Camera-type eye (tissue), 1 donor: ENCODE measurements around the gene TMEM212.

- RAMPAGE, long total RNA = no peak
Measured at GRCh38 chr3:171027717-171029061, 1.7 kb upstream of the SLC2A2 start.

GRCh38 chr3:171045533-171045738 is 18.9 kb upstream of the SLC2A2 start:
- RAMPAGE, long total RNA = no peak

GRCh38 chr3:171092423-171093176 is 66.1 kb upstream of the SLC2A2 start:
- RAMPAGE, long total RNA = no peak

DNA sequence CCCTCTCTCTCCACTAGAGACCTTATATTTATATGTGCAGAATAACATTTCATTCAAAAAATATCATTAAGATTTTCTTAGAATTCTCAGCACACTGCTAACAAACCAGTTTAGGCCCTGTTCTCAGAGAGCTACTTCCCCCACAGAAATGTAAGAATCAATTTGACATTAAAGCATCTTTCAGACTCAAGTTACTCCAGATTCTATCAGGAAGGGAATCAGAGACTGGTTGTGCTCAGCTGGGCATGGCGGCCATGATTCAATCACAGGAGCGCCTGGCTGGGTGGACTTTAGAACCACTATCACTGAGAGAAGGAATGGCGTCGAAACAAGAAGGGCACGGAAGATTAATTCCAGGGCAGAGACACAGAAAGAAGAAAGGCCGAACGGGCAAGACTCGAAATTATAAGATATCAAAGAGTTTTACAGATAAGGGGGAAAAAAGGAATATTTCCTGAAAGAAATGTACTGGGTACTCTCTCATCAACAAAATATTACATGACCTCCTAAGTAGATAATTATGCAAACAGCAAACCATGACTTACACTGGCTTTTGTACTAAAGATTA is 6.2 kb downstream of the TNIK start:
- RAMPAGE, long total RNA = no peak

GRCh38 chr3:171491428-171491839 is 31.2 kb upstream of the TNIK start:
- RAMPAGE, long total RNA = no peak

DNA sequence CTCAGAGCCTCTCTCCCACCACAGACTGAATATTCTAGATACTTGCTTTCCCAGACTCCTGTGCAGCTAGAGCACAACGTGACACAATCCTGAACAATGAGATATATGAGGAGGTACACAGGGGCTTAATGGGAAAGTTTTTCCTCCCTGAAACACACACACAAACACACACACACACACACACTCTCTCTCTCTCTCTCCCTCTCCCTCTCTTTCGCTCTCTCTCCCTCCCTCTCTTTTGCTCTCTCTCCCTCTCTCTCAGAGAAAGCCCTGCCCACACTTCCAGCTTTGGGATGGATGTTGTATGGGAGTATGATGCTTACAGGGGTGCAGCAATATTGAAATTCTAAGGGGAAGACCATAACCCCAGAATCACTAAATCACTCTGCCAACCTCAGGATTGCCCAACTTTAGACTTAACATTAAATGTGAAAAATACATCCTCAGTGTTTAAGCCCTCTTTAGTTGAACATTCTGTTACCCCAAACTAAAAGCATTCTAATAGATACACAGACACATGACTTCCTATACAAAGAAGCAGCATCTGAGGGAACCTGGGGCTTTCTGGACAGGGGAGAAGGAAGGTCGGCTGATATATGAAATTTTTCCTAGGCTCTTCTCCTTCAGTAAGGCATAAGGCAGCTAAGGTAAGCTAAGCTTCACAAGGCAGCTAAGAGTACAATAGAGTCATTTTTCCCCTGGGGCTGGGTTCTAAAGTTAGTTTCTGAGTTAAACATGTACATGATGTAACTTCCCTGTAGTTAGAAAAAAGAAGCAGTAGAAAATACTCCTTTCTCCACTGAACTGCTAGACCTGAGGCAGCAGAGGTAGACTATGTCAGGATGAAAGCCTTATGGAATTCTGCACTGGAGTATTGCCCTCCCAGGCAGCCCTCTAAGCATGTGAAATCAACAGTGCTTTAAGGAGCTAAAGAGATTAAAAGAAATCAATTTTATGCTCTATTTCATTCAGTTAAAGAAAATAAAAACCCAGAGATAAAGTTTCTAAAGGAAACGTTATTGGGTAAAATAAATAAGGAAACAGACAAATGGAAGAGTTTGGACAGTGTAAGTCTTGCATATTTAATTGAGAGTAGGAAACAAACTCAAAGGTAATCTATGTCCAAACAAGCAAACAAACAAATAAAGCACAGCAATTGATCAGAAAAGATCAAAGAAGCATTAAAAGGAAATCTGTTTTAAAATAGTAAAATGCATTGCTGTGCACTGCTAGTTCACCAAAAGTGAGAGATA is 109.7 kb downstream of the PLD1 start:
- RAMPAGE, long total RNA = no peak

DNA sequence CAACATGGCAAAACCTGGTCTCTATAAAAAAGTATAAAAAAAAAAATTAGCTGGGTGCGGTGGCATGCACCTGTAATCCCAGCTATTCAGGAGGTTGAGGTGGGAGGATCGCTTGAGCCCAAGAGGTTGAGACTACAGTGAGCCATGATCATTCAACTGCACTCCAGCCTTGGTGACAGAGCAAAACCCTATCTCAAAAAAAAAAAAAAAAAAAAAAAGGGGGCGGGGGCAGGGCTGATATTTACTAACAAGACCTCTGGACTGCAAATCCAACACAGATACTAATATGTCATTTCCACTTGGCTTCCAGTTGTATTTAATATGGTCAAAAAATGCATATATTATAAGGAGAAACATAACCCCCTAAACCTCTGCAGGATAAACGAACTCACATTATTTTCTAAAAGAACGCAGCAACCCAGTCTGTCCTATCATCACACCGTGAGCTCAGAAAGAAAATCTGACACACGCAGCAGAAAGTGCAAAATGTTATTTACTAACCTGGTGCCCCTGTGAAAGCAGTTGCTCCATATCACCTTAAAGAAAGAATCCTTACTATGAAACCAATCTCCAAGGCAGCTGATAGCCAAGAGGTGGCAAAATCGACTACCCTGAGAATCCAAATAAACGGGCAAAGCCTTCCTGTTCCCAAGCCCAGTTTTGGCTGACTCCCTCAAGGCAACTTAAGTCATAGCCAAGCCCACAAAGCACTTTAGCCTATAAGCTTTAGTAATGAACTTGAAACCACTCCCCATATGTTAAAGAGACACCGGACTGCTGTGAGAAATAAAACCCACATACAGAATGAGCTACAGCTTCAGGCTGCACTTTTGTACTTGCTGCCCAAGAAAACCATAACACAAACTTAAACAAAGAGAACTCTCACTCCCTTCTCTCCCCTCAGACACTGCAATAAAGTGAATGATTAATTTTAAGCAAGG is 39.3 kb downstream of the PLD1 start:
- RAMPAGE, long total RNA = no peak

DNA sequence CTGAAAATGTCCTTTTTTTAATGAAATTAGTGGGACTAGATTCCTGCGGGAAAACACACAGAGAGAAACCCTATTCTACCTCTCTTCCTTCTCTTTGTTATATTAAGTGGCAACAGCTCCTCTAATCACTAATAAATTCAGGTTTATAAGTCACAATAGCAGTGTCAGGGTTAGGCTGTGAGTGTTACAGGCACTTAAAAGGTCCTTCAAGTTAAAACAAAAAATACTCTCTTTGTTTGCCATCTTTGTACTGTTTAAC is 2.2 kb upstream of the TMEM212 start:
- RAMPAGE, long total RNA = no peak

- RAMPAGE, long total RNA = no peak
Measured at GRCh38 chr3:171842923-171843644, at the start of gene TMEM212. Gene TMEM212 (plus strand): TSS chr3:171843349.

DNA sequence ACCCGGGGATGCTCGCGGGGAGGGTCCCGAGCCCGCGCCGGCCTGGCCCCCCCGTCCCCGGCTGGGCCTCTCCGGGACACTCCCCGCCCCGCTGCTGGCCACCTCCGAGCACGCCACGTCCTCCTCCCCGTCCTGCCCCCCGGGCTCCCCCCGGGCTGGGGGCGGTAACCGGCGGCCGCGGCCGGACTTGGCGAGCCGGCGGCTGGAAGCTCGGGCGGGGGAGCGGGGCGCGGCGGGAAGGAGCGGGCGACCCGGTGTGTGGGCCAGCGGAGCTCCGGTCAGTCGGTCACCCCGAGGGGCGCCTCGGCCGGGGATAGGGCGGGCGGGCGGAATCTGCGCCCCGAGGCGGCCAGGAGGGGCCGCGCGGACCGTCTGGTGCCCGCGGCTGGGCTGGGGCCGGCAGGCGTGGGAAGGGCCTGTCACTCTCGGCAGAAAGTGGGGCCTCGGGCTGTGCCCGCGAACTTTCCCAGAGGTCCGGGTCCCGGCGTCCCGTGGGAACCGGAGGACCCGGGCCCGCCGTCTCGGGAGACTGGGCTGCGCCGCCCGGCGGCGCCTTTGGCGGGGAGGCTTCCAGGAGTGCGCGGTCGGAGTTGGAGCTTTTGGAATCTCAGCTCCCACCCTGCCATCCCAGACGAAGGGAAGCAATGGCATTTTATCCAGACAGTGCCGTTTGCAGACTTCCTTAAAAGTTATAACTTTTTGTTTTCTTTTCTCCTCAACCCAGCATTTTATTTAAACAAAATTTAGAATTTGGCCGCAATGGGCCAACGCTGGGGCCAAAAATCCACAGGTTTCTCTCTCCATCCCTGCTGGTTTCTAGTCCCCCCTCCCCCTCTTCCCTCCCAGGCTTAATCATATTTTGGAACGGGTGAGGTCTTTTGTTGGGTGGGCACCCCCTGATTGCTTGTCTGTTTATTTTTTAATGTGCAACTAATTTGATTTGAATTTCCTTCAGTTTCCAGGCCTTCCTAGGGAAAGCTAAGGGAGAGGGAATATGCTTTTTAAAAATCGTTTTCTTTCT is 1.3 kb downstream of the FNDC3B start:
- RAMPAGE, long total RNA = no peak

- RAMPAGE, long total RNA = no peak
Measured at GRCh38 chr3:172057872-172058558, 18.6 kb downstream of the FNDC3B start.

DNA sequence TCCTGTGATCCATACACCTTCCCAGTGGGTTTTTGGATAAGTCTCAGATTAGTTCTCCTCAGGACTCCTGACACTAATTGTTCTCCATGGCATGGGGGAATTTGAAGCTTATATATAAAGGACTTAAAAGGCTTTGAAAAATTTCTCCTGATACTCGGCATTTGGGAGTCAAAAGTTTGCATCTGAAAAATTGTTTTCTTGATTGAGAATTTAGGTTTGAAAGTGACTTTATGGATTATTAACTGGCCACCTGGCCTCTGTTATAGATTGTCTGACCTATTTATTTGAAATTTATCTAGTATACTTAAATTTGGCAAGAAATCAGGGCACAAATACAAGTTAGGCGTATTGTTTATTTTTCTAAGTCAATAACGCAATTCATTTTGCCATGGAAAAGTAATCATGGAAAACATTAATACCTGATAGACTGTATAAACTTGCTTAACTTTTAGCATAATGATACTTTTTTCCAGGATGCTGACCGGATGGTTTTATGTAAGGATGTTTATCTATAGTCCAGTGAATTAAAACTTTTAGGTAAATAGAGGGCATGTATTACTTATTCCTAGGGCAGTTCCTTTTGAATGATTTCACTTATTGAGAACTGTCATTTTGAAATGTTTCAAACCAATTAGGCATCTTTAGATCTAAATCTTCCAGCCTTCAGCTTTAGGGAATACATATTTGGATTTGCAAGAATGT is 20.1 kb downstream of the FNDC3B start:
- RAMPAGE, long total RNA = no peak

- RAMPAGE, long total RNA = no peak
Measured at GRCh38 chr3:172107305-172107752, 68.0 kb downstream of the FNDC3B start.

DNA sequence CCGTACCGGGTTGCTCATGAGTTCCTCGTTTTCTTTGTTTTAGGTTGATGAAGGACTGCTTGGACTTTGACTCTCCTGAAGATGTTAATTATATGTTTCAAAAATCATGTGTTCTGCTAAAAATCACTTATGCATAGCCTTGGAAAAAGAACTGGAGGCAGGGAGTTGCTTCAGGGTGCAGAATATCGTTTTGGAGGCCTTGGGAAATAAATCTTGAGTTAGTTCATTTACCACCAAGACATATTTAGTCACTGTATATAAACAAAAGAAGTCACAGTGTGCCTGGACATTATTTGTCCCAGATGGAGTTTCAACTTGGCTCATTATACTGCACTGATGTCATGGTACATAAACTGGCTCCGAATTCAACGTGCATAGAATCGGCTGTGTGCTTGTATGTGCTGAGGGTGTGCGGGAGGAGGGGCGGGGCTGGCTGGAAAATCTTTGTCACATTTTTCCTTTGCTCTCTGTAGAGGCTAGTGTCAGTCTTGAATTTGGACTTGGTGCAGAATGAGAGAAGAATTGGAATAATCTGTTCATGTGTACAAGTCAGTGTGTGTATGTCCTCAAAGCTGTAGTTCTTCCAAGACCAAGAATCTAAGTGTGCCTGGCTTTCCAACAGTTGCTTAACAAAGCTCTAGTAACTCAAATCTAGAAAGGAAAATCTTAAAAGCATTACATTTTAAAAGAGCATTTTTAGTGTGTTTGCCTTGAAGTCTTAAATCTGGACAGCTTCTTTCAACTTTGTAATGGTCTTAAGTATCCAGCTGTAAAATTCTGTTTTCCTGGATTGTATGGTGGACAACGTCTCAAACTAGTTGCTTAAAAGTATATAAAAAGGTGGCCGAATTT is 86.7 kb downstream of the FNDC3B start:
- RAMPAGE, long total RNA = no peak

GRCh38 chr3:172562803-172563760 is 39.9 kb upstream of the TNFSF10 start:
- RAMPAGE, long total RNA = no peak

- RAMPAGE, long total RNA = no peak
Measured at GRCh38 chr3:172635606-172636236, 75.1 kb downstream of the NCEH1 start.

DNA sequence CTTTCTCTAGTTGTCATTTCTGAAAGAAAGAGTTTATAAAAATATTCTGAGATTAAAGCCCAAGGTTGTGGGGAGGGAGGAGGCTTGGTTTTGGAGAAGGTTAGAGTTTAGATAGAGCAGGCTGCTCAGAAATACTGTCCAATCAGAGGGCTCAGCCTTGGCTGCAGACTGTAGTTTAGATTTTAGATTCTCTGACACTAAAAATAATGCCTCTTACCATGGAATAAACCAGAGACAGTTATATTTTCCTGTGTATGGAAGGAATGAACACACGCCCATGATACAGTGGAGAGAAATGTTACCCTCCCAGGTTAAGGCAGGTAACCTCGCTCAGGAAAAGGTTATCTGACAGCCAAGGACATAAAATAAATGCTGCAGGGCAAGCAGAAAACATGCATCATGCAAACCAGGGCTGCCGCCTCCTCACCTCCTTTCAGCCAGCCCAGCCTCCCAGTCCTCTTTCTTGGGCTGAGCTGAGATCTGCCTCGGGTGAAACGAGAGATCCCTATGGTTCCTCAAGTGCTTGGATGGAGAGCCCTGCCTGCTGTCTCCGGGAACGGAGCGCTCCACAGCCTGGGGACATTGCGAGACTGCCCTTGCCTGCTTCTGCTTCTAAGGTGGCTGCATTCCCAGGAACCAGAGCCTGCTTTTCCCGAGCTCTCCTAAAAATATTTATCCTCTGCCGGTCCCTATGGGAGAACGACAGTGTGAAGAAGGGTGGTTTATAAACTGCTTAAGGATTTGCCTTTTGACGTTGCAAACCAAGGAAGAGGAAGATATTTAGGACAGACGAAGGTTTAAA is 874 bp downstream of the NCEH1 start:
- RAMPAGE, long total RNA = no peak

GRCh38 chr3:172751136-172751676 is 680 bp downstream of the ECT2 start:
- RAMPAGE, long total RNA = no peak

DNA sequence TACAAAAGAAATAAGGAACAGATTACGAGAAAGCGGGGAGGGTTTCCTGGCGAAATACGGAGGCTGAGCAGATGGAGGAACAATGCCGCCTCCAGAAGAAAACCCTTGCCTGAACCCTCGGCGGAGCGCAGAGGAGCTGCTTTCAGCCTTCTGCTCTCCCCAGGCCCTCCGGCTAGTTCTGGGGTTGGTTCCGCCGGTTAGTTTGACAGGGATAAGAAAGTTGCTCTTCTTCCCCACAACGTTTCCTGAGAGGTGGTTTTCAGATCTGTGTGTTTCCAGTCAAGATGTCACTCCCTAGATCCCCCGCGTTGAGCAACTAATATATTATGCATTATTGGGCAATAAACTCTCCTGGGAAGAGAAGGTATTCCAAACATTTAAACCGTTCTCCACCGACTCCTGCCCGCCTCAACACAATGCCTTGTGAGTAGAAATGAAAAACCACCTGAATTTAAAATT is 550 bp downstream of the NLGN1 start:
- RAMPAGE, long total RNA = no peak

GRCh38 chr3:174891126-174891564 is 32.0 kb downstream of the NAALADL2 start:
- RAMPAGE, long total RNA = no peak